Breast epithelium (tissue), 2 donors: Measurements from ENCODE around the gene LHFPL5.

DNA sequence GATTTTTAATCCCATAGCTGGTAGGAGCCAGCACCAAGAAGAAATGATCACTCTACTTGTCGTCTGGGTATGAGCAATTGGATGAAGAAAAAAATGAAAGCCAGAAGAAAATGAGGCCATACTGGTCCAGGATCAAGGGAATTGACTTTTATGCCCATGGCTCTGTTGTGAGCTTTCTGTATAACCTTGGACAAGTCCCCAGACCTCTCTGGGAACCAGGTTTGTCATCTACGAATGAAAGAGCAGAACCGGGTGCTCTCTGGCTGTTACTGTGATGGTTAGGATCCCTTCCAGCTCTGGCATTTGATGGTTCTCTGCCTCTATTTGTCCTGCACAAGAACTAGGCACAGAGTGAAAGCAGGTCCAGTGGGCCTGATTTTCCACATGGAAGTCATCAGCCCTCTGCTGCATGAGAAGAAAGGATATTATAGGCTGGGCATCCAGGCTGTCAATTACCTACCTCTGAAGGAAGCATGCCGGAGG is 103.0 kb downstream of the ANKS1A start:
- PRO-cap, result no peak
- RAMPAGE, long total RNA, 2 experiments, result no peak in any of the 2 experiments

- PRO-cap, result no peak
- RAMPAGE, long total RNA, 2 experiments, result no peak in any of the 2 experiments
Observed at GRCh38 chr6:35018825-35020021, 121.9 kb downstream of the TCP11 start.

- PRO-cap, result no peak
- RAMPAGE, long total RNA, 2 experiments, result no peak in any of the 2 experiments
Observed at GRCh38 chr6:35147999-35148733, 7.0 kb upstream of the TCP11 start.

DNA sequence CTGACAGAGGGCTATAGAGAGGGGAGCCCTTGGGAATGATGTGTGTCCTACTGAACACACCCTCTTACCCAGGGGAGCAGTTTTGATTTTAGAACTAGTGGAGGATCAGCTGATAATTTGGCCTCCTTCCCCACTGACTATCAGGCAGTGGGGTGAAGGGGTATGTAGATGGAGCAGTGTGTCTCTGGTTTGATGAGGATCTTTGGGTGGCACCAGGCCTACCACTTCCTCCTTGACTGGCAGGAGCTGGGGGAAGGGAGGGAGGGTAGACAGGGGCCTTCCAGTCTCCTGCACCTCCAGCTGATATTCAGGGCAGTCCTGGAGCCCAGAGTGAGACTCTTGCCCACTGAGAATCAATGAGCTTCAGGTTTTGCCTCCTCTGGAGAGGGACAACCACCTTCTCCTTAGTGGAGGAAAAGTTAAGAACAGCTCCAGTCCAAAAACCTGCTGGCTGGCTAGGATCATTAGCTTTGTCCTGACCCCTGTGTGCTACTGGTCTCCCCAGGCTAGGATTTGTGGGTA is 3.2 kb downstream of the DEF6 start:
- PRO-cap, result no peak
- RAMPAGE, long total RNA, 2 experiments, result no peak in any of the 2 experiments

DNA sequence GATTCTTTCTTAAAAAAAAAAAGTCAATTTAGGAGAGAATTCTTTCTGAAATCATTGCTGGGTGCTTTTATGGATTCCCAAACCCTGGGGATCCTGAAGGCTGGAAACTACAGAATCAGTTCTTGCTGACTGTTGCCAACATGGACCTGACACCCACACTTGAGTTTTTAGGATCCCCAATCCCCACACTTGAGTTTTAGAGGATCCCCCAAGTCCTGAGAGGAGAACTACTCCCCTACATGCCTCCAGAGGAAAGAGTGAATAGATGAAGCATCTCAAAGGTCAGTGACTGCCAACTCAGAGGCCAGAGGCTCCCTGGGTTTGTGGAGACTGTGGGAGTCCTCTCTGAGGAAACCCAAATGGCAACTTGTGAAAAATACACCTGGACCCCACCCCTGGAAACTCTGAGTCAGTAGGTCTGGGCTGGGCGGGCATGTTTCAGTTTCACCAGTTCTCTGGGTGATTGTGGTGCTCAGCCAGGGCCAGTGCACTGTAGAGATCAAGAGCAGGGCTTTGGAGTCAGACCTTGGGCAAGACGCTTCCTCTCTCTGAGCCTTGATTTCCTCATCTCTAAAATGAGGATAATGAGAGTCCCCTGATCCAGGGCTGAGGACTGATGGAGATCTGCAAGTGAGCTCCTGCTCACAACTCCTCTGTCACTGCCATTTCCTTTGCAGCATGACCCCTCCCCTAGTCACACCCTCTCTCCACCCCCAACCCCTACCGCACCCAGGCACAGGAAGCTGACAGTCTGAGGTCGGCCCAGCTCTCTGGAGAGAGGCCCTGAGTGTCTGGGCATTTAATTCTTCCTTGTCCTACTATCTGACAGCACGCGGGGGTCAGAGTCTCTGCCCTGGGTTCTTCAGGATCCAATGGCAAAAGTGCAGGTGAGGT is 5.0 kb downstream of the DEF6 start:
- PRO-cap, result bidirectional peak, plus-strand start at position 749 of the sequence, minus-strand start at position 661 of the sequence
- RAMPAGE, long total RNA, 2 experiments, result no peak in any of the 2 experiments

DNA sequence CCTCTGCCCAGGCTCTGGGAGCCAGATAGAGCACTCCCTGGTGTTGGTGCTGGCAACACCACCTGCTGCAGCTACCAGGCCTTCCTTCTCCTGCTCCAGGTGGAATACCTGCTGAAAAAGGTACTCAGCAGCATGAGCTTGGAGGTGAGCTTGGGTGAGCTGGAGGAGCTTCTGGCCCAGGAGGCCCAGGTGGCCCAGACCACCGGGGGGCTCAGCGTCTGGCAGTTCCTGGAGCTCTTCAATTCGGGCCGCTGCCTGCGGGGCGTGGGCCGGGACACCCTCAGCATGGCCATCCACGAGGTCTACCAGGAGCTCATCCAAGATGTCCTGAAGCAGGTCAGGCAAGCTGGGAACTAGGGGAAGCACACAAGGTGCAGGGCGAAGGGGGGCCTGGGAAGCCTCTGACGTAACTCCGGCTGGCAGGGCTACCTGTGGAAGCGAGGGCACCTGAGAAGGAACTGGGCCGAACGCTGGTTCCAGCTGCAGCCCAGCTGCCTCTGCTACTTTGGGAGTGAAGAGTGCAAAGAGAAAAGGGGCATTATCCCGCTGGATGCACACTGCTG is 14.7 kb downstream of the DEF6 start:
- PRO-cap, result no peak
- RAMPAGE, long total RNA, 2 experiments, result no peak in any of the 2 experiments

DNA sequence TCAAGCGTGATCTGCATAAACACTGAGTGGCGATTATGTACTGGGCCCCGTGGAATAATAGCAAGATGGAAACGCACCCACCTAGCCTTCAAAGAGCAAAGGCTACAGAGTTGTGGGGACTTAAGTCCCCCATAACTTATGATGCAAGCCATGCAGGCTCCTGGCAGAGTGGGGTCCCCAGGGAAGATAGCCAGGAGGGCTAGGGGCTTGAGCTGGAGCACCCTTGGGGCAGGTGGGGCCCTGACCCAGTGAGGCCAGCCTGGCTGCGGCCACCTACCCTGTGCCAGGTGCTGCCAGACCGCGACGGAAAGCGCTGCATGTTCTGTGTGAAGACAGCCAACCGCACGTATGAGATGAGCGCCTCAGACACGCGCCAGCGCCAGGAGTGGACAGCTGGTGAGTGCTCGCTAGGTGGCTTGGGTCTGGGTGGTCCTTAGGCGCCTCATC is 20.0 kb downstream of the DEF6 start:
- PRO-cap, result no peak
- RAMPAGE, long total RNA, 2 experiments, result no peak in any of the 2 experiments

DNA sequence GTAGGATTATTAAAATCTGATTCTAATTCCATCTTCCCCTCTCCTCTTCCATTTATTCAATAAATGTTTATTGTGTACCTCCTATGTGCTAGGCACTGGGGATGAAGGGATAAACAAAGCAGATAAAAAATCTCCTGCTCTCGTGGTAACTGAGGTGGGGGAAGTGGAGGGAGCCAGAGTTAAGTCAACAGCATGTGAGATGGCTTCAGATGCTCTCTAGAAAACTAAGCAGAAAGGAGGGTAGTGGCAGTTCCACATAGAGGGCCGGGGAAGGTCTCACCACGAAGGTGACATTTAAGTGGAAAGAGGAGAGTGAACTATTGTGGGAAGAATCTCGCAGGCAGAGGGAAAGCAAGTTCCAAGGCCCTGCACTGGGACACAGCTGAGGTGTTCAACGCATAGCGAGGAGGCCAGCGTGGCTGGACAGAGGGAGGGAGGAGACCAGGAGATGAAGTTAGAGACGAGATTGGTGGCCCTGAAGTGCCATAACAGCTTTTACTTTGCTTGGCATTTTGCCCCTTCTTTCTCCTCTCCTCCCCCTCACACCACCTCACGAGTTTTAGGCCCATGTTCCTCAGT is 16.5 kb downstream of the PPARD start:
- PRO-cap, result no peak
- RAMPAGE, long total RNA, 2 experiments, result no peak in any of the 2 experiments

DNA sequence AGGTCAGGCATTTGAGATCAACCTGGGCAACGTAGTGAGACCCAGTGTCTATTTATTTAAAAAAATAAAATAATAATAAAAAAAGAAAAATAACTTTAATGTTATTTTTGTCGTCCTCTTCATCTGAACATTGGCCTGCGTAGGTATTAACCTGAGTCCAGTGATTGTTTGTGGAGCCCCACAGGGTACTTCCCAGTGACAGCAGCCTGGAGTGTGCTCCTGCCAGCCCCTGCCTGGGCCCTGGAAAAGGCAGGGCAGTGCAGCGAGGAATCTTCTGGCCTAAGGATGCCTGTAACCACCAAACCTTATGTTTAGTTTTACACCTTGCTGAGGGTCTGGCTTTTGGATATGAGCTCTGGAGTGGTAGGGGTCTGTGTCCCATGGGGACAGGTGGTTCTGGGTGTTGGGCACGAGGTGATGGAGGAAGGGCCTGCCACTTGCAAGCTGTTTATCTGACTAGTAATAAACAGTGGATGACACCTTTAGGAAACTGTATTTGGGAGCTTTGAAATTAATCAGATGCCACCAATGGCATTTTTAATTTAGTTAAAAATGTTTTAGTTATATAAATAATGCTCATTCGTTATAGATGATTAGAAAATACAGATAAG is 19.2 kb downstream of the PPARD start:
- PRO-cap, result no peak
- RAMPAGE, long total RNA, 2 experiments, result no peak in any of the 2 experiments

DNA sequence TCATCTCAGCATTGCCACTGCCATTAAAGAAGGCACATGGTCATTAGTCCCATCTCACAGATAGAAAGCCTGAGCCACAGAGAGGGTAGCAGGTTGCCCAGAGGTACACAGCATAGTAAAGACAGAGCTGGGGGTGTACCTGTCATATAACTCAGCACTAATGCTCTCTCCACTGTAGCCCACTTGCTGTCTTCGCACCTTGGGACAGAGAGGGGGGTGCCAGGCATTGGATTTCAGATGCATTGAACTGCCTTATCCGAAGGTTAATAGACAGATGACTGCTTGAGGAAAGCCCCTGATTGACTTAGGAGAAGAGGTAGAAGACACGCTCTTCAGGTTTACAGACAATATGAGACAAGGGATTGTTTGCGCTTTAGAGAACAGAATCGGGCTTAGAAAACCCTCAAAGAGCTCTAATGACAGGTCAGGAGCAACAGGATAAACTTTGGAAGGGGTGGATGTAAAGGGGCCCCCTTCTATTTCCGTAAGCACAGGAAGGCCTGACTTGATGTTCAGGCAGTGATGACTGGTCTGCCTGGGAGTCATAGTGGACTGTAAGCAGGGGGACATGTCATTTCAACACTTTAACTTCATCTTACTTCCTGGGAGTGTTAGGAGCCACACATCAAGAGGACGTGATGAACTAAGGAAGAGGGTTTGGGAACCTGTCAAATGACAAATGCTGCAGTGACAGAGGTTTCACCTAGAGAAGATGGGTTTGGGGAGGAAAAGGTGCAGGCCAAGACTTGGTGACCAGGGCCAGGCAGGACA is 52.7 kb downstream of the PPARD start:
- PRO-cap, result no peak
- RAMPAGE, long total RNA, 2 experiments, result no peak in any of the 2 experiments

DNA sequence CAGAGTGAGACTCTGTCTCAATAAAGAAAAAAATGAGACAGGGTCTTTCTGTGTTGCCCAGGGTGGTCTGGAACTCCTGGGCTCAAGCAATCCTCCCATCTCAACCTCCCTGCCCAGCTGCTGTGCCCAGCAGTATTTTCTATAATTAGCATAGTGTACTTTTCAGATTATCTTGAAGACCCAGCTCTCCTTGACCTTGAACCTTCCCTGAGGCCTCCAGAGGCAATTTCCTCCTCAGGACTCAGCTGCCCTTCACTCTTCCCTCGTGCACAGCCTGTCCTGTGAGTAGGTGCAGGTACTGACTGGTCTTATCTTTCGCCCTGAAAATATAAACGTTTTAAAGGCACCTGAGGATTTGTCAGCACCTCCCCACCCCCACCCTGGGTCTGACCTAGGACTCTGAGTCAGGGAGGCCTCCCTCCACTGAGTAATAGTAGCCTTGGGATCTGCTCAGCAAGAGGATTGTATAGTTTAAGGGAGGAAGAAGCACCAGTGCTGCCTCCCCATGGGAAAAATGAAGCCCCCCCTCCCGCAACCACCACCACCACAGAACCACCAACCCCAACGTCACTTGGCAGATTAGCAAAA is 54.5 kb downstream of the PPARD start:
- PRO-cap, result no peak
- RAMPAGE, long total RNA, 2 experiments, result no peak in any of the 2 experiments

DNA sequence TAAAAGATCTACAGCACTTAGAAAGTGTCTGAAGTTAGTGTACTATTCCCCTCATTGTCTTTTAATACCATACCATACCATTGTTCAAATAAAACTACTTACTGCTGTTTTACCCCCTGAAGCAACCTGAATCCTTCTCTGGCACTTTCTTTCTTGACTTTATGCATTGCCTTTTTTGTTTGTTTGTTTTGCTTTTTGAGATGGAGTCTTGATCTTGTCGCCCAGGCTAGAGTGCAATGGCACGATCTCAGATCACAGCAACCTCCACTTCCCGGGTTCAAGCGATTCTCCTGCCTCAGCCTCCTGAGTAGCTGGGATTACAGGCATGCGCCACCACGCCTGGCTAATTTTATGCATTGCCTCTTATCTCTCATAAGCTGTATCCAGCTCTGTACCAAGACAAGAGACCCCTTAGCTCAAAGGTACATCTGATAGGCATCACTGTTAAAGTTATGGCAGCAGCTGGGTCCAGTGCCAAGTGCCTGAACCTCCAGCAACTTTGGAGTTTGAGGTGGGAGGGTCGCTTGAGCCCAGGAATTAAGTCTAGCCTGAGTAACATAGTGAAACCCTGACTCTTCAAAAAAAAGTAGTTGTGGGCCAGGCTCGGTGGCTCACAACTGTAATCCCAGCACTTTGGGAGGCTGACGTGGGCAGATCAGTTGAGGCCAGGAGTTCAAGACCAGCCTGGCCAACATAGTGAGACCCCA is 34.1 kb downstream of the FKBP5 start:
- PRO-cap, result no peak
- RAMPAGE, long total RNA, 2 experiments, result no peak in any of the 2 experiments

GRCh38 chr6:35668946-35669813 is 19.5 kb downstream of the FKBP5 start:
- PRO-cap, result no peak
- RAMPAGE, long total RNA, 2 experiments, result no peak in any of the 2 experiments

GRCh38 chr6:35728855-35729235 is 8.0 kb upstream of the ARMC12 start:
- PRO-cap, result no peak
- RAMPAGE, long total RNA, 2 experiments, result no peak in any of the 2 experiments

- PRO-cap, result bidirectional peak, plus-strand start at chr6:35732081, minus-strand start at chr6:35731765; bidirectional peak, plus-strand start at chr6:35732475, minus-strand start at chr6:35732299
- RAMPAGE, long total RNA, 2 experiments, result no peak in any of the 2 experiments
Observed at GRCh38 chr6:35731881-35732778, 4.7 kb upstream of the ARMC12 start.

DNA sequence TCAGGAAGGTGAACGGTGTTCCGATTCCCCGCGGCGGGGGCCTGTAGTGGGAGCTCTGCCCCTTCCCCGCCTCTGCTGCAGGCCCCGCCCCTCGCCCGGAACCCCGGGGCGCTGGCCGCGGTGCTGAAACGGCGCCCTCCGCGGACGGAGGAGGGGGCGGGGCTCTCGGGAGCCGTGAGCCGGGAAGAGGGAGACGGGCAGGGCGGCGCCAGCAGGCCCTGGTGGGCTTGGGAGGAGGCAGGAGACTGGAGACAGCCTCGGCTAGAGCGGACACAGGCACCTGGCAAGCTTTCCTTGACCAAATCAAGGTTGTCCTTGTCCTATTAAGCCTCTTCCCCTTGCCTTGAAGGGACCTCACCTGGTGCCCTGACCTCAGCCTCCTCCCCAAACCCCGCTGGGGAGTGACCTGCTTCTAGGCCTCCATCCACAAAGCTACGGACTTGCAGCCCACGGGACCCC is at the start of gene LHFPL5:
Gene LHFPL5, plus strand, starts transcription at position 165 of the 459 bp plus-strand sequence.
- PRO-cap, result no peak
- RAMPAGE, long total RNA, 2 experiments, result no peak in any of the 2 experiments

DNA sequence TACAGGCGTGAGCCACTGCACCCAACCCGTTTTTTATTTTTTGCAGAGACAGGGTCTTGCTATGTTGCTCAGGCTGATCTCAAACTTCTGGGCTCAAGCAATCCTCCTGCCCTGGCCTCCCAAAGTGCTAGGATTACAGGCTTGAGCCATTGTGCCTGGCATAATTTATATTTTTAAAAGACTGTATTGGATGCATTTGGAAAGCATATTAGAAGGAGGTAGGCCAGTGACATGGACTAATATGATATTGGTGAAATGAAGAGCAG is 20.6 kb downstream of the MAPK14 start:
- PRO-cap, result no peak
- RAMPAGE, long total RNA, 2 experiments, result no peak in any of the 2 experiments

DNA sequence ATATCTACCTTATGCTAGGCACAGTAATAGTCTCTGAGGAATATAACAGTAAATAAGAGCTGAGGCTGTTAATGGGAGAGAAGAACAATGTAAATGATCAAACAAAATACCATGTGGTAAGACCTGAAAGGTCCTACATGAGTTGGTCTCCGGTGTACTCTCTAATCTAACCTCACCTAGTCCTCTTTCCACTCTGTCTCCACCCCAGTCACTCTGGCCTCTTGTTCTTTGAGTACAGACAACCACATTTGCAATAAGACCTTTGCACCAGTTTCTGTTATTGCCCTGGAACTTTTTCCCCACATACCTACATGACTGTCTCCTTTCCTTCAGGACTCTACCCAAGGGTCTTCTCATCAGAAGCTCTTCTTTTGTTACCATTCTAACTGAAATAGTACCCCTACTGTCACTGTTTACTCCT is 37.1 kb downstream of the MAPK14 start:
- PRO-cap, result no peak
- RAMPAGE, long total RNA, 2 experiments, result no peak in any of the 2 experiments

- PRO-cap, result no peak
- RAMPAGE, long total RNA, 2 experiments, result no peak in any of the 2 experiments
Observed at GRCh38 chr6:36084387-36085132, 45.8 kb upstream of the MAPK13 start.

- PRO-cap, result no peak
- RAMPAGE, long total RNA, 2 experiments, result no peak in any of the 2 experiments
Observed at GRCh38 chr6:36118964-36120170, 10.9 kb upstream of the MAPK13 start.